ENCODE results near the gene IL19.

DNA sequence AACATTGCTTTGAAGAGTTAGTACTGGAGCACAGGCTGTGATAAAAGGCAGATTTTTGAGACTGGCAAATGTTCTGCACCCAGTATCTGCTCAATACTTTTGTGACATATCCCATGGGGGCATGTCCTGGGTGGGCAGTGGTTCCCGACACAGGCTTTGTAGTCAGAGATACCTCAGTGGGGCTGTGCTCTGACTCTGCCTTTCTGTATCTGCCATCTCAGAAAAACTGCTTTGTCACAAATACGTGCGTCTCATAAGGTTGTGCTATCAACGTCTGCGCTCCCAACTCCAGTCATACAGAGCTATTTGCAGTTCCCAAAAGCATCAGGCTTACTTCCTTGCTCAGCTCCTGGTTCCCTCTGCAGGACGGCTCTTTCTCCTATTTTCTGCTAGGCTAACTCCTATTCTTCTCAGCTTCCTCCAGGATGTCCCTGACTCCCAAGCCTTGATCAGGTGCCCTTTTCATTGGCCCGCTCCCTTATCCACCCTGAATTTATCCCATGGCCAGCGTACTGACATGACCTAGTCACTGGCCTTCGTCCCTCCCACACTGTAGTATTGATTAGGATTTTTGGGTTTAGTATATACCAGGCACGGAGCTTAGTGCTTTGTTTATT is 12.1 kb upstream of the RAB29 start:
- RRBS = no CpG with 5 or more reads among the region's 10 CpGs

- RRBS = no CpG with 5 or more reads among the region's 4 CpGs
Observed at GRCh38 chr1:205947022-205947376, 3.7 kb upstream of the SLC26A9 start.

DNA sequence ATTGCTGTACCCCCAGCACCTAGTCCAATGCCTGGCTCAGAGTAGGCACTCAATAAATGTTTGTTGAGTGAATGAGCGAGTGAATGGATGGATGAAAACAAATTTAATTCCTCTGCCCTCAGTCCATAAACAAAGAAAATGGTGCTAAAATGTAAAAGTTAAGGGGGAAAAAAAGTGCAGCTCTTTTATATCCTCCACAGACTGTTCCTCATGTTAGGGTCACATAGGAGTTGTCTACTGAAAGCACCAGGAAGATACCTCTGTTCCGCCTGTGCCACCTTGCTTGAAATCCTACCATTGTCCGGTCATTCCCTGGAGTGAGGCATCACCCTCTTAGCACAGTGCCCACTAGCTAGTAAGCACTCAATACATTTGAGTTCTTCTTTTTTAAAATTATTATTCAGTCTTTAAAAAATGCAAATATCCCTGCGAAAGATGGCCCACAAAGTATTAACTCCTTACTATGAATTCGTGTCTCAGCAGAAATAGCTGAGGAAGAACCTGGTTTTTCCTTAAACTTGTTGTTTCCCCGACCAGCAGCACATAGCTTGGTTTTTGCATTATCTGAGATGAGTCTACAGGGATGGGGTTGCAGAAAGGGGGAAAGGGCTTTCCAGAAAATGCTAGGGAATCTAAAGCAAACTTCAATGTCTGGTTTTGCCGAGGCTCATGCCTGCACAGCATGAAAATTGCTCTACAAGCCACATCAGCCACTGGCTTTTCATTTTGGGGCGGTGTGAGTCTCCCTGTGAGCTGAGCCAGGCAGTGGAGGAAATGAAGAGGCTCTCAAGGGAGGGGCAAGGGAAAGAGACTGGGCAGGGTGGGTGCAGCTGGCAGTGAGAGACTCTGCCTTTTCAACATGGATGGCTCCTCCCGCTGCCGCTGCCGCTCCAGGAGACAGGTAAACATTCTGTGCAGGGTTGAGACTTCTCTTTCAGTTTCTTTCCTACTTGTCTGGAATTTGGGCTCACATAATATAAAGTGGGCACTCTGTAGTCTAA is 11.0 kb upstream of the CTSE start:
- RRBS = no CpG with 5 or more reads among the region's 11 CpGs

GRCh38 chr1:206571121-206571611 is 41.1 kb downstream of the EIF2D start:
- RRBS = no CpG with 5 or more reads among the region's 2 CpGs

- RRBS = no CpG with 5 or more reads among the region's 8 CpGs
Observed at GRCh38 chr1:206661270-206661670, 23.4 kb upstream of the MAPKAPK2 start.

DNA sequence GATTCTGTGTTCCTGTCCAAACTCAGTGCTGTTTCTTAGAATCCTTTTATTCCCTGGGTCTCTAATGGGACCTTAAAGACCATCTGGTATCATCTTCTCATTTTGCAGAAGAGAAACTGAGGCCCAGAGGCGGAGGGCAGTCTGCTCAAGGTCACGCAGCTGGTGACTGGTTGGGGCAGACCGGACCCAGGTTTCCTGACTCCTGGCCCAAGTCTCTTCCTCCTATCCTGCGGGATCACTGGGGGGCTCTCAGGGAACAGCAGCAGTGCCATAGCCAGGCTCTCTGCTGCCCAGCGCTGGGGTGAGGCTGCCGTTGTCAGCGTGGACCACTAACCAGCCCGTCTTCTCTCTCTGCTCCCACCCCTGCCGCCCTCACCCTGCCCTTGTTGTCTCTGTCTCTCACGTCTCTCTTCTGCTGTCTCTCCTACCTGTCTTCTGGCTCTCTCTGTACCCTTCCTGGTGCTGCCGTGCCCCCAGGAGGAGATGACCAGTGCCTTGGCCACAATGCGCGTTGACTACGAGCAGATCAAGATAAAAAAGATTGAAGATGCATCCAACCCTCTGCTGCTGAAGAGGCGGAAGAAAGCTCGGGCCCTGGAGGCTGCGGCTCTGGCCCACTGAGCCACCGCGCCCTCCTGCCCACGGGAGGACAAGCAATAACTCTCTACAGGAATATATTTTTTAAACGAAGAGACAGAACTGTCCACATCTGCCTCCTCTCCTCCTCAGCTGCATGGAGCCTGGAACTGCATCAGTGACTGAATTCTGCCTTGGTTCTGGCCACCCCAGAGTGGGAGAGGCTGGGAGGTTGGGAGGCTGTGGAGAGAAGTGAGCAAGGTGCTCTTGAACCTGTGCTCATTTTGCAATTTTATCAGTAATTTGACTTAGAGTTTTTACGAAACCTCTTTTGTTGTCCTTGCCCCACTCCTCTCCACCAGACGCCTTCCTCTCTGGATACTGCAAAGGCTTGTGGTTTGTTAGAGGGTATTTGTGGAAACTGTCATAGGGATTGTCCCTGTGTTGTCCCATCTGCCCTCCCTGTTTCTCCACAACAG is 38.1 kb upstream of the IL19 start:
- RRBS = no CpG with 5 or more reads among the region's 23 CpGs

DNA sequence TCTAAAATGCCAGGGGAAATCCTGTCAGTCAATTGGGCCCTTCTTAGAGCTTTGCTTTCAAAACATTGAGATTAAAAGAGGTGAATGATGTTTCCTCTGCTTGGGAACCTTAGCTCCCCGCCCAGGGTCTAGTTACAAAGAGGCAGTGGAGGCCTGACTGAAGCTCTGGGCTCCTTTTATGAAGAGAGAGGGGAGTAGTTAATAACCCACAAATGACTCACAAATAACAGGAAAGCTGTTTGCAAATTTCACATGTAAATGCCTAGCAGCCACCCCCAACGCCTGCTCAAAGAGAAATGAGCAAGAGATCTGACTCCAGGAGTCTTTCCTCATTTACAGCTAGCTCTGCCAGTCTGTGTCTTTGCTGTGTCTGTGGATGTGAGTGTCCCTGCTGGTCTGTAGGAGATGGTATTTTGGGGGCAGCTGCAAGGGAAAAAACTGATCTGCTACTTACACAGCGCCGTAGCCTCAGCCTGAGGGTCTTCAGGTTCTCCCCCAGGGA is at the start of gene IL19:
IL19 (plus strand) TSS at position 321 of the 502 bp plus-strand sequence.
- RRBS = no CpG with 5 or more reads among the region's 4 CpGs

DNA sequence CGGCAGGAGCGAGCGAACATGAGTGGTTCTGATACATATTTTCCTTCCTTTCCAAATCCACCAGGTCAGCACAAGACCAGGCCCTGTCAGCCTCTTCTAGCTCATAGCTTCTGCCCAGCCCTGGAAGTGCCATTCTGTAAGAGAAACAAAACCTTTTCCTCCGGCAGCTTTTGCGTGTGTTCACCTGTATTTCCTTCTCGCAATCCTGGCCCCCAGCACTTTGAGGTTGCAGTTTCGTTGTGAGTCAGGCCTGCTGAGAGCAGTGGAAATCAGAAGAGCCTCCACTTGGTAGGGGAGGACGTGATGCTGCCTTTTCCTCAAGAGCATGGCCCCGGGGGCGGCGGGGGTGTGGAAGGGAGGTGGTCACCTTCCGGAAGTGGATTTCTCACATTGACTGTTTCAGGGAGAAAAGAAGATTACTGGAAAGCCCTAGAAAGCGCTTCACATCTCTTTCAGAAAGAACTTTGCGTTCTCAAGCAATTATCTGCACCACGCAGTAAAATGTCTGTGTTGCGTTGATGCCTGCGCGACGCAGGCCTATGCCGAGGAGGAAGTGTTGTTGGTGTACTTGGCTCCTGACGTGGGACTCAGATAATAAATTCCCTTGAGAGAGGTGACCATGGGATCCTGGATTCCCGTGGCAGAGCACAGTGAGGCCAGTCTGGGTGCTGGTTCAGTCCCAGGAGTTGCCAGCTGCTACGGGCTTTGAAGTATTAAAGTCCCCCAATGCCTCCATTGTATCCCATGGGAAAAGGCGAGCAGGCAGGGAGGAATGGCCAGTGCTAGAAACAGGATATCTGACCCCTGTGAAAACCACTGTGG is 12.2 kb upstream of the IL10 start:
- RRBS = no CpG with 5 or more reads among the region's 24 CpGs

DNA sequence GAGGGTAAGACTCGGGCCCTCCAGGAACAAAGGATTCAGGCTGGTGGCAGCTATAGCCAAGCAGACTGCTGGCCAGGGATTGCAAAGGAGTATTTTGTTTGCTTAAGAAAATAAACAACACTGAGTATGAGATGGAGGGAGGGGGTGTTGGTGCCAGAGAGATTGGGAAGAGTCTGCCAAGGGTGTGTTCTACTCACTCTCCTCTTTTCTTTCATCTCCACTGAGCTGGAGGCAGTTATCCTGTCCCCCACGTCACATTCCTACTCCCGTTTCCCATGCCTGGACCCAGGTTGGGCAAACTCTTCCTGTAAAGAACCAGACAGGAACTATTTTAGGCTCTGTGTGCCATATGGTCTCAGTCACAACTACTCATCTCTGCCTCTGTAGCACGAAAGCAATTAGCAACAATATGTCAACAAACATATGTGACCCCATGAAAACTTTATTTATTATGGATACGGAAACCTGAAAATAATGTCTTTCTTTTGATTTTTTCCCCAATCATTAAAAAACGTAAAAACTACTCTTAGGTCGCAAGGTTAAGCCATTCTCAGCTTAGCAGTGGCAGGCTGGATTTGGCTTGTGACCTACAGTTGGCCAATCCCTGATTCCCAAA is 1.3 kb upstream of the IL24 start:
- RRBS = no CpG with 5 or more reads among the region's 7 CpGs

GRCh38 chr1:206921387-206921804 is 345 bp downstream of the FCMR start:
- RRBS = no CpG with 5 or more reads among the region's 1 CpG

DNA sequence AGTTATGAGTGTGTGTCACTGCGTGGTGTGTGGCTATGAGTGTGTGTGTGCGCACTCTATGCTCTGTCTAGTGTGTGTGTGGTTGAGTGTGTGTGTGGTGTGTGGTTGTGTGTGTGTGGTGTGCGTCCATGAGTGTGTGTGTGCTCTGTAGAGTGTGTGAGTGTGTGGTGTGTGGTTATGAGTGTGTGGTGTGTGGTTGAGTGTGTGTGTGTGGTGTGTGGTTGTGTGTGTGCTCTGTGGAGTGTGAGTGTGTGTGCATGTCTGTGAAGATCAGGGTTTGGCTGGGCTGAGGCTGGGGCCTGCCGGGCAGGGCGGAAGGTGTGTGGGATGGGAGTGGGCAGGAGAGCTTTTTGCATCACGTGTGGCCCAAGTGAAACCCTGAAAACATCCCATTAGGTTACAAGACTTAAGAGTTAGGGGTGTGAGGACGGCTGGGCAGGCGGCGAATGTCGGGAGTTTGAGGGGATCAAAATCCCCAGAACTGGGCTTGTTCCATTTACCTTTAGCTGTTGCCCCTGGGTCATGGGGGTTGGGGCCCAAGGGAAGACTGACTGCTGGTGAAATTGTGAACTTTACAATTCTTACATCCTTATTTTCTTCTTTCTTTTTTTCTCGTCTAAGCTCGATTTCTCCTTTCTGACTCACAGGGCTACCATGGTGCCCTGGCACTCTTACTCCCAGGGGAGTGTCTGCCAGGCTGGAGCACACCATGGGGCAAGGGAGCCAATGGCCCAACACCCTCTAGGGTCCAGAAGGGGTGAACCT is 3.0 kb upstream of the FCMR start:
- RRBS = no CpG with 5 or more reads among the region's 12 CpGs

DNA sequence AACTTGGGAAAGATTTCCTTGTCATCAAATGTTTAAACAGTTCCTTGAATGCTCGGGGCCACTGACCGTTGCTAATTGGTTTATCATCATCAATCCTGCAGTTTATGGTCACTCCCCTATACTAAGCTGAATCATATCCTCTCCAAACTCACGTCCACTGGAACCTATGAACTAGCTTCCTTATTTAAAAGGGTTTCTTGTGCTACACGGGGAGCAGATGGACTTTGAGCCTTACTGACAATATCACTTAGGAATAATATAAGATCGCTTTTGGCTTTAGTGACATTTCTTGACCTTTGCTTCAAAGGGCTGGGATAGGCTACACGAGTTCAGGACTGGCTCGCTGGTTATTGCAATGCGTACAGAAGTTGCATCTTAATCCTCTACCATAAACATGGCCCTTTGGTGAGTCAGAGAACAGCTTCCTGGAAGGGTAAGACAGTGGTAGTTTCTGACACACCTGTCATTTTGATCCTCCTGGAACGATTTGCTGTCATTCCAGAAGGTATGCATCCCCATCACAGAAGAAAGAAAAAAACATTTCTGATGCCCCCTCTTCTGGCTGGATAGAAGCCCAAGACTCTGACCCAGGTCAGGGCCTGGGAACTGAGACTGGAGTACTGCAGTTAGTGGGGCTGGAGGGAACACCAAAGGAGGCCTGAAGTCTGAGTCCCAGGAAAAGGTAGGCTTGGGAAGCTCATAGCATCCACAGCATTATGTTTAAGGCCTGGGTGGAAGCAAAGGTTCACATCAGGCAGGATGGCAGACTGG is 5.6 kb upstream of the FCMR start:
- RRBS = no CpG with 5 or more reads among the region's 9 CpGs

DNA sequence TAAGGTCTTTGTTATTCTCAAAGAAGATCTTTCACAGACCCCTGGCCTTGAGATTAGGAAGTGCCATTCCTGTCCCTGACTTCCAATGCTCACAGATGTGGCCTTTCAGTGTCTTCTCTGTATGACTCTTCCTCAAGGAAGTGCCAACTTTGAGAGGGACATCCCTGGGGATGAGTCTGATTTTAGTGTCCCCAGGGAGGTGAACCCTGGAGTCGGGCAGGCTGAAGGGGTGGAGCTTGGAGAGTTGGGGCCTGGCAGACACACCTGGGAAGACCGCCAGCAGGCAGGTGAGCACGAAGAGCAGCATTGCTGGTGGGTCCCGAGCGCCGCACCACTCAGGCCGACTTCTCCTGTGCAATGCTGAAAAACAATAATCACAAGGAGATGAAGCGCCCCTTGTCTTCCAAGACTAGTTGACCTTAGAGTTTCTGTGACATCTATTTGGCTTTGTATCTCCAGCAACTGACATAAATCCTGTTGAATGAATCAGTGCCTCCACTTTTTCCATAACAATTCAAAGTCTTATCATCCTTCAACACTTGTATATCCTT is 6.0 kb downstream of the PIGR start:
- RRBS = no CpG with 5 or more reads among the region's 8 CpGs

DNA sequence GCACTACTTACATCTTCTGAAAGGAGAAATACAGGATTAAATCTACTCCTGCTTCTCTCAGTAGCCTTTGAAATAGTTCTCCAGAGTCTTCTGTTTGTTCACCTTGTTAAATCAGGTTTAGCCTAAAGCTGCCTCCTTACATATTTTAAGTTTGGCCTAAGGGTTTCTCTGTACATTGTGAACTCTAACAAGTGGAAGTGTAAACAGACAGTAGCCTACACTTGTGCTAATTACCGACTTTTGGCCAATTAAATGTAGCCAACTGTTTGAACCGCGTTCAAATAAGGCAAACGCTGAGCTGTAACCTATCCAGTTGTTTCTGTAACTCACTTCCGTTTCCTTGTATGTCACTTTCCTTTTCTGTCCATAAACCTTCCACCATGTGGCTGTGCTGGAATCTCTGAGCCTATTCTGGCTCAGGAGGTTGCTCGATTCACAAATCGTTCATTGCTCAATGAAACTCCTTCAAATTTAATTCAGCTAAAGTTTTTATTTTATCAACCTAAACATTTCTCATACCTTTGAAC is 8.0 kb upstream of the FCAMR start:
- RRBS = no CpG with 5 or more reads among the region's 7 CpGs

- RRBS = no CpG with 5 or more reads among the region's 9 CpGs
Observed at GRCh38 chr1:207007122-207007910, 25.2 kb downstream of the C1orf116 start.

DNA sequence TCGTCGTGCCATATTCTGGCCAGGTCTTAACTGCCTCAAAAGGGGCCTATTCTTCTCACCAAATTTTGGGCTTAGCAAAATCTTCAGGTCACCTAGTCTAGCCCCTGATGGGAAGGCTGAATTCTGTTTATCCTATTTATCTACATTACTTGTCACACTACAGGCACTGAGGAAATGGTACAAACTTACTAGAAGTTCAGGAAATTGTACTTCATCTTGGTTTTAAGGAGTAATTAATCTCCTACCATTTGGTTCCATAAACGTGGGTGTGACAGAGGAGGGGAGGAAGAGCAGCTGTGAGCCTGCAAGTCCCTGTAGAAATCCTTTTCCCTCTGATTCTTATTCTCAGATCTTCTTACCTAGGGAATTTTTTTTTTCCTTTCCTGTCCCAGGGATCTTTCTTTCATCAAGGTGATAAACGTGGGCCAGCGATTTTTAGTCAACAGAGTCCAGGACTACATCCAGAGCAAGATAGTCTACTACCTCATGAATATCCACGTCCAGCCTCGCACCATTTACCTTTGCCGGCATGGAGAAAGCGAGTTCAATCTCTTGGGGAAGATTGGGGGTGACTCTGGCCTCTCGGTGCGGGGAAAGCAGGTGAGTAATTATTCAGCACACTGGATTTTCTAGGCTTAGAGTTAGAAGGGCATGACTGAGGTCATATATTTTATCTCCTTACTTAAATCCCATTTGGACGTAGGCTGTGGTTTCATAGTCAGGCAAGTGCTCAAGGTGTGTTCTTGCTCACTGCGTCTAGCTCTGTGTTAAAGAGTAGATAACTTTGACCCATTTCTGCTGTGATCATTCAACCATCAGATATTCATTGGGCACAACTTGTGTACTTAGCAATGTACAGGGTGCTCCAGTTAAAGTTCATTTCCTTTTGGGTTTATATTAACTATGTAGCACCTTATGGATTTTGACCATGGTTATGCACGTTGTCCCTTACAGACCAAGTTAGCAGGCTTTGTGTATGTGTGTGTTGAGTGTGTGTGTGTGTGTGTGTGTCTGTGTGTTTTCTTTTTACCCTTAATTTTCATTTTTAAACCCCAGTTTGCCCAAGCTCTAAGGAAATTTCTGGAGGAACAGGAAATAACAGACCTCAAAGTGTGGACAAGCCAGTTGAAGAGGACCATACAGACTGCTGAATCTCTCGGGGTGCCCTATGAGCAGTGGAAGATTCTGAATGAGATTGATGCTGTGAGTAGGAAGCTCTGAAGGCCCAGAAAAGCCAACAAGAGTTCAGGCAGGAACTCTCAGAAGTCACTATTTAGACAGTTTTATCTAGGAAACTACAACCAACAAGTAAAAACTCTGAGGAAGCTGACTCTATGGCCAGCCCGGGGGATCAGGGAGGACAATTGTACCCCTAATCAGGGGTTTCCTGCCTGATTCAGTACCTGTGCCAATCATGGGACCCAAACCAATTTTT is 14.5 kb downstream of the PFKFB2 start:
- RRBS = no CpG with 5 or more reads among the region's 16 CpGs

- RRBS = no CpG with 5 or more reads among the region's 2 CpGs
Observed at GRCh38 chr1:207081158-207081604, 7.5 kb upstream of the C4BPB start.

GRCh38 chr1:207309640-207310300 is 11.7 kb upstream of the CD55 start:
- RRBS = no CpG with 5 or more reads among the region's 4 CpGs

GRCh38 chr1:207737502-207737790 is 14.4 kb upstream of the CD46 start:
- RRBS = no CpG with 5 or more reads among the region's 2 CpGs

DNA sequence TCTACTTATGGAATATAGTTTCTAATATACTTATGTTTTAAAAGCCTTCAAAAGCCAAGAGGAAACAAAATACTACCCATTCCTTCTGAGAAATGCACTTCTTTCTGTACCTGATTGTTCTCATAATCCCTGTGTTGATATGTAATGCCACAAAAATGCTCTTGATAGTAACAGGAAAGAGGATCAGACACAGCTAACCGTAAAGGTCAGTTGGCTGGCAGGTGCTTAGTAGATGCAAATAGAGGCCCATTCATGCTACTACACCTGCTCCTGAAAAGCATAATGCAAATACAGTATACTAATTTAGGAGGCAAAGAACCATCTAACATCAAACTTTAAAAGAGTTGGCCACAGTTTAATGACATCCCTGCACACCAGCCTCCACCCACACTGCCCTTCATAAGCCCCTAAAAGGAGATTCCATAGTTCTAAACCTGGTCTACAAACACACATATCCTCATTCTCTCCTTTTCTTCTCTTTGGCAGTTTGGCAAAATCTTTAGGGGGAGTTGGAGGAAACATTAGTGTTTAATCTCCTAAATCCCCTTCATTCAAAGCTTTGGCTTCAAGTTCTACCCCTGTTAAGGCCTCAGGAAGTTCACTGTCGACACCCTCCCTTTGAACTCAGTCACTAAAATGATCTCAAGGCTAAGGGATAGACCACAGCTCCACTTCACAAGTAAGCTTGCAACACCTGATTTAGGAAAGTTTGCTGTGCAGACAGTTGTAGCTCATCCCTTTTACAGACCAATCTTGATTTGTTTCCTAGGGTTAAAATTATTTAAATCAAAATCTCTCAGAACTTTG is 2.9 kb upstream of the CD46 start:
- RRBS = no CpG with 5 or more reads among the region's 2 CpGs

Measured in Ishikawa (cell line).